Cardiac fibroblast (primary cell): ENCODE results near the gene CYLD.

- RRBS: no CpG with 5 or more reads among the region's 5 CpGs
These were observed 129.3 kb downstream of the ZNF423 start for GRCh38 chr16:49726610-49727009.

- RRBS: no CpG with 5 or more reads among the region's 18 CpGs
These were observed 100.5 kb downstream of the ZNF423 start for GRCh38 chr16:49755271-49755904.

- RRBS: no CpG with 5 or more reads among the region's 16 CpGs
These were observed 79.8 kb downstream of the ZNF423 start for GRCh38 chr16:49775968-49776605.

DNA sequence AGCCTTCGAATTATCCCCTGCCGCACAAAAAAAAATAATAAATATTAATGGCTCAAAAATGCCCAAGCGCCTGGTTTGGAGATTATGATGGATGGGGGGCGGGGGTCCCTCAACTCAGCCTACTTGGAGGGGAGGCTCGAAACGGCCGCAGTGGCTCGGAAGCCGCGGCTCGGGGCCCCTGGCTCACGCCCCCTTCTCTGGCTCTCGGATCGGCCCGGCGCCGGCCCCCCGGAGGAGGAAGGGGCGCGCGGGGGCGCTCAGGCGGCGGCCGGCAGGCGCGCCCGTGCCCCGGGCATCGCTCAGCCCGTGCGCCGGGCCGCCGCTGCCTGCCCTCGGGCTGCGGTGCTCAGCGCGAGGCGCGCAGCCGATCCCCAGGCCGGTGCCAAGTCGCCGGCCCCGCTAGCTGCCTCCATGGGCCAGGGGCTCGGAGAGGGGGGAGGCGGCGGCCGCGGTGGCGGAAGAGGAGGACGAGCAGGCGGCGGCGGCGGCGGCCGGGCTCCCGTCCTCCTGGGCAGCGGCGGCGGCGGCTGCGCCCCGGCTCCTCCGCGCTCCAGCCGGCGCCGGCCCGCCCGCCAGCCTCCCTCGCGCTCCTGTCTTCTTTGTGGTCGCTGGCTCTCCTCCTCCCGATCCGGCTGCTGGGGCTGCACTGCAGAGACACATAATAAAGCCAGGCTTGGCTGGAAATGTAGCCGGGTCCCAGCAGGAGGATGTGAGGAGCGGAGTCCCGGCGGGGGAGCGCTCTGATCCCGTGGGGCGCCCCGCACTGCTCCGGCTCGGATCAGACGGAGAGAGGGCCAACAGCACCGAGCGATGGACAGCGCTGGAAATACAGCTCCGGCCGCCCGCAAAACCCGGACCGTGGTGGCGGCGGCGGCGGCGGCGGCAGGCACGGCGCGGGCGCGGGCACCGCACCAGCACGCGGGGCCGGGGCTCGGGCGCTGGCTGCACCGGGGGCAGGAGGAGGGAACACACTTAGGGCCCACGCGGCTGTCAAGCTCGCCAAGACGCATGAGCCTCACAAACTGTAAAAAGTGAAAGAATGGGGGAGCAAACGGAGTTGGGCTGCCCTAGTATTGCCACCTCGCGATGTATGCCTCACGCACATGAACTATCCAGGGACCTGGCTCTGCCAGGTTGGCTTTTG is 904 bp upstream of the ZNF423 start:
- RRBS: 1% methylated on average over 57 of the region's 123 CpGs

- RRBS: 2% methylated on average over 13 of the region's 66 CpGs
These were observed 20.3 kb upstream of the ZNF423 start for GRCh38 chr16:49875741-49877027.

DNA sequence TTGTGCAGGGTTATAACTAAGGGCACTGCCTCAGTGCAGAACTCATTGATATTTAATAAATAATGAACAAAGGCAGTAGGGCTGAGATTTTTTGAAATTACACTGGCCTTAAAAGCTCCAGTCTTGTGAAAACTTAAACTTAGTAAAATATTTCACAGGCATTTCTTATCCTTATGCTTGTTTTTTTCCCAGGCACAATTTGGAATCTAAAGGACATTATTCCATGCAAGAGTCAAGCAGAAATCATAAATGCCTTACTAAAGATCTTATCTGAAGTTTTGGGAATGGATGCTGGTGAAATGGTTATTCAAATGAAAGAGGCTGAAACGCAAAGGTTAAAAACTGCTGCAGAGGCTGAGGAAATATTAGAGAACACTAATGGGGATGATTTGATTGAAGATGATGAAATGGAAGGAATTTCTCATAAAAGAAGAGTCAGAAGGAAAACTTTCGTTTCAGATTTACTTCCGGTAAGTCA is 12.8 kb downstream of the HEATR3 start:
- RRBS: no CpG with 5 or more reads among the region's 3 CpGs

GRCh38 chr16:50155596-50156153 is 2.6 kb downstream of the TENT4B start:
- RRBS: no CpG with 5 or more reads among the region's 6 CpGs

GRCh38 chr16:50203233-50203702 is 50.2 kb downstream of the TENT4B start:
- RRBS: no CpG with 5 or more reads among the region's 3 CpGs

DNA sequence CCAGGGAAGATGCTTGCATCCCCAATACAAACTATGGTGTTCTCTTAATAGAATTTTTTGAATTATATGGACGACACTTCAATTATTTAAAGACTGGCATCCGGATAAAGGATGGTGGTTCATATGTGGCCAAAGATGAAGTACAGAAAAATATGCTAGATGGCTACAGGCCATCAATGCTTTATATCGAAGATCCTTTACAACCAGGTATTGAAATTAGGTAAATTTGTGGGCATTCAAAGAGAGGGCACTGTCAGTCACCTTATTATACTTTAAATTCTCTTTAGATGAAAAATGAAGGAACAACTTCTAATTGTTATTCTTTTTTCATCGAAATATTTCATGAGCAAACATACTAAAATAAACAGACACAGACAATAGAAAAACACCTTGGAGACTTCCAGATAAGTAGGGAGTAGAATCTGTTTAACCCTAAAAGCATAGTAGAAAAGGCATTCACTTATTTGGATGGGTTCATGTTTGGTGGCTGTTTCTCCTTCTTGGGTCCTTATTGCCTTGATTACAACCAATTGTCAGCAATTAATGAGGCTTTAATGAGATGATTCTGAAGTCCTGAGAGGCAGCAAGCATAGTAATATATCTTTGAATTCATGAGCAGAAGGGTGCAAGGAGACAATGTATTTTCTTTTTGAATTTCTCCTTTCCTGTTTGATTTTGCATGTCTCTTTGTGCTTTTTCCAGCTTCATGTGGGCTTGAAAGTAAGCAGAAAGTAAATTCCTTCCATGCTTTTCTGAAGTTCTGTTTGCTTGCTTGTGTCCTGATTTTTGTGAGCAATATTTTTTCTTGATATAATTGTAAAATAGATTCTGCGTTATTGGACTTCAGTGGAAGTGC is 42.9 kb upstream of the ADCY7 start:
- RRBS: no CpG with 5 or more reads among the region's 5 CpGs

DNA sequence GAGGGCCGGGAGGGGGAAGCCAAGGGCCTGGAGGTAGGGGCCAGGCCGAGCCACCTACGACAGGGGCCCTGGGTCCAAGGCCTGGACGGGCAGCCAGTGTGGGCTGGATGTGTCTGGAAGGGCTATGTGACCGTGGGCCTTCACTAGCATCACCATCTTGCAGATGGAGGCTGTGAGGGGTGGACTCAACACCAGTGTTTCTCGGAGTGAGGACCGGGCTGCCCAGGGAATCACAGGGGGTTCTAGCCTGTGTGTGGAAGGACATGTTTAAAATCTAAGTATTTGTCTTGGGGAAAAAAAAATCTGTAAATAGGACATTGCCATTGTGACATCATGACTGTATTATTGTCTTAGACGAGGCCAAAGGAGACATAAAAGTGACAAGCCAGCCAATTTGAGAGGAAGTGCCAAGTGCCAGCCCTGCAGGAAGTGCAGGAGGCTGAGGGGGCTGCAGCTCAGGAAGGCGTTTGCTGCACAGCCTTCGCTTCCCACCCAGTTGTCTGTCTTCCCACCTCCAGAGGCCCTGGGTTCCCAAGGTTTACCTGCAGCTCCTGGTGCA is 1.2 kb downstream of the ADCY7 start:
- RRBS: no CpG with 5 or more reads among the region's 10 CpGs

GRCh38 chr16:50314006-50315191 is 48.0 kb downstream of the ADCY7 start:
- RRBS: no CpG with 5 or more reads among the region's 28 CpGs

- RRBS: no CpG with 5 or more reads among the region's 5 CpGs
These were observed 12.7 kb downstream of the NOD2 start for GRCh38 chr16:50705887-50706703.

DNA sequence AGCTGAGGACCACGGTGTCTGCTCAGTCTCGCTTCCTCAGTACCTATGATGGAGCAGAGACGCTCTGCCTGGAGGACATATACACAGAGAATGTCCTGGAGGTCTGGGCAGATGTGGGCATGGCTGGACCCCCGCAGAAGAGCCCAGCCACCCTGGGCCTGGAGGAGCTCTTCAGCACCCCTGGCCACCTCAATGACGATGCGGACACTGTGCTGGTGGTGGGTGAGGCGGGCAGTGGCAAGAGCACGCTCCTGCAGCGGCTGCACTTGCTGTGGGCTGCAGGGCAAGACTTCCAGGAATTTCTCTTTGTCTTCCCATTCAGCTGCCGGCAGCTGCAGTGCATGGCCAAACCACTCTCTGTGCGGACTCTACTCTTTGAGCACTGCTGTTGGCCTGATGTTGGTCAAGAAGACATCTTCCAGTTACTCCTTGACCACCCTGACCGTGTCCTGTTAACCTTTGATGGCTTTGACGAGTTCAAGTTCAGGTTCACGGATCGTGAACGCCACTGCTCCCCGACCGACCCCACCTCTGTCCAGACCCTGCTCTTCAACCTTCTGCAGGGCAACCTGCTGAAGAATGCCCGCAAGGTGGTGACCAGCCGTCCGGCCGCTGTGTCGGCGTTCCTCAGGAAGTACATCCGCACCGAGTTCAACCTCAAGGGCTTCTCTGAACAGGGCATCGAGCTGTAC is 17.3 kb downstream of the NOD2 start:
- RRBS: no CpG with 5 or more reads among the region's 27 CpGs

DNA sequence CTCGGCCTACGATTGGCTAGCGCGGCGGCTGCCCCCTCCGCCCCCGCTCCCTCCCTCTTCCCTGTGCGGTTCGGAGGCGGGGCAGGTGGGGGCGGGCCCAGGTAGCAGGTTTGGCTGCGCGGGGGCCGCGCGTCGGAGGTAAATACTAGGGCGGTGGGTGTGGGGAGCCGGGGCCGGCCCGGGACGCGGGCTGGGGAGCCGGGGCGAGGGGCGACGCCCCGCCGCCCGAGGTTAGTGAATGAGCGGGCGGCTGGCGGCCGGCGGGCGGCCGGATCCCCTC is at the start of gene CYLD:
CYLD (plus strand) TSS at position 100 of the 280 bp plus-strand sequence.
- RRBS: 2% methylated on average over 12 of the region's 37 CpGs

- RRBS: no CpG with 5 or more reads among the region's 6 CpGs
These were observed 35.9 kb downstream of the SALL1 start for GRCh38 chr16:51115229-51115545.

DNA sequence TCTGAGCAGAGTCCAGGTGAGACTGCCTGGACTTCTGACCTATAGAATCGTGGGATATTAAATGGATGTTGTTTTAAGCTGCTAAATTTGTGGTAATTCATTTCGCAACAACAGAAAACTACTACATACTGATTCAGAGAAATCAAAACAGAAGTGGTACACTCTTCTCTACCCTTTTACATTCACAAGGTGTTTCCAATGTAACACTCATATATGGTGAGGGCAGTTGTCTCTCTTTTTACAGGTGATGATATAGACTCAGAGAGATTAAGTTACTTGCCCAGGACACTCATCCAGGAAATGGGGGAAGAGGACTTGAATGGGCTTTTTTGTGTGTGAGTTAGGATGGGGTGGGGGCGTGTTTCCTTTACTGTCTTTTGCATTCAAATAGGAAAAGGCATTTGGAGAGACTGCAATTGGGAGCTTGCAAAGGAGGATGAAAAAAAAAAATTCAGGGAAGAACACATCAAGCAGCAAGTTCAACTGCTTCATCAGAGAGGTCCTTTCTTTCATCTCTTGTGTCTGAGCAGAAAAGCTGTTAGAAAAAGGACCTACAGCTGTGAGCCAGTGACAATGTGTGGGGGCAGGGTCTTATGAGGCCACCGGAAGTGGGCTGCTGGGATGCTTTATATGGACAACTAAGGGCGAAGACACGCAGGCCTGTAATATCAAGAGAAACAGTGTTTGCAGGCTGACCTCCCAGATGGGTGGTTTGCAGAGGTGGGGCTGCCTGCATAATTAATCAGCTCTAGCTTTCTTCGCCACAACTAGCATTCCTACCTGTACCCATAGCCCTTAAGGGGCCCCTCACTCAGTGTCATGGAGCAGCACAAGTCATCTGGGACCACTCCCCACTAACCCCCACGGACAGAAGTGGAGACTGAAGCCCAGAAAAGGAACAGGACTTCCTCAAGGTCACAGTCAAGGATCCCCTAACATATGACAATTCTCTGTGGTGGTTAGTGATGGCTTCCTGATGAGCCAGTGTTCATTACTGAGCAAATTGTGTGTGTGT is 30.3 kb upstream of the SALL1 start:
- RRBS: no CpG with 5 or more reads among the region's 8 CpGs

GRCh38 chr16:51359134-51360154 is 208.4 kb upstream of the SALL1 start:
- RRBS: no CpG with 5 or more reads among the region's 17 CpGs

- RRBS: no CpG with 5 or more reads among the region's 7 CpGs
These were observed 441.5 kb upstream of the SALL1 start for GRCh38 chr16:51592507-51592990.

GRCh38 chr16:51636915-51637500 is 485.9 kb upstream of the SALL1 start:
- RRBS: no CpG with 5 or more reads among the region's 11 CpGs

DNA sequence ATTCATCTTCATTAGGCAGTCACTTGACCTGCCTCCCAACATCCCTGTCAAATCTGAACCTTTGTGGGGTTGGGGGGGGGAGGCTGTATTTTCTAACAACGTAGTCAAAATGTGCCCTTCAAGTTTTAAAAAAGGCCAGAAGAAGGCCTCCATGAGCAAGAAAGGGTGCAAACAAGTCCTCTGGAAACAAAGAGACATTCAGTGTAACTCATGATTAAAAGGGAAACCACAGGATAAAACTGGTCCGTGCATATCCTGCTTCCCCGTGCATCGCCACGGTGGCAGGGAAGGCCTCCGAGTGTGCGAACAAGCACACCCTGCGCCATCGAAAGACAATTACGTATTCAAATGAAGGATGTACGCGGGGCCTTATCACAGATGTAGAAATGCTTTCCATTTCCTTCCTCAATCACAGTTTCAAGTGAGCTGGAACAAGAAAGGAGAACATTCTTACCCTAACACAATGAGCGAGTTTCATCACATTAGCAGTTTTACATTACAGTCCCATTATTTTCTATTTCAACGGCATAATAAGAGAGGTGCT is 48.4 kb downstream of the TOX3 start:
- RRBS: no CpG with 5 or more reads among the region's 14 CpGs